ENCODE data around the gene USP9X.

DNA sequence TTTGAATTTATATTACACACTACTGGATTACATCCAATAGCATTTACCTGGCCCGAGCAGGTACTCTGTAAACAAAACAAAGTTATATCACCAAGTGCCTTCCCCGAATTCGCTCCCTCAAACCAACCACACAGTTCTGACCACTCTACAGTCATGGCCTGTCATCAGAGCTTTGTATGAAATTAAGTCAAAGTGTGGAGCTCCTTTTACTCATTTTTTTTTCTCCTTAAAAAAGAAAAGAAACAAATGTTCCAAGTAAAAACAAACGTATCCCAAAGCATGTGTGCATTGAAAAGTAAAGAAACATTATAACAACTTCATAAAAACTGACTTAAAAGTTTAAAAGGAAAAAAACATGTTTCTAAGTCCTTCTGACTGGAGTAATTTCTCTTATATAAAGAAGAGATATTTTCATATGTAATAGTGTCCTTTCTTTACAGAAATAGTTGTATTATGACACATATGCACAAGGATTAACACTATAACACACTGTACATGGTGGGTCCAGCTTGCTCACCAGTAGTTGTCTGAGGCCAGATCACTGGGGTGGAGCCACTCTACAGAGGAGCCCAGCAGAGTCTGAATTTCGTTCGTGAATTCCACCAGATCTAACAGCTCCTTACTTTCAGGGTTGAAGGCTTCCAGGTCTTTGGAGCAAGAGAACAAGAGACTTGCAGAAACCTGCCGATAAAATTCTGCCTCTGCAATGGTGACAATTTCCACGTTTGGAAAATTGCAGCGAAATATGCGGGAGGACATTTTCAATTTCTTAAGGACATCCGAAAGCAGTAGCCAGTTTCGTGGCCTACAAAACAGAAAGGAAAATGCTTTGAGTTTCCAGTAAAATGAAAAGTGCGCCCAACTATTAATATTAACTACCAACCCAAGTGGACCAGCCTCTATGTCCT, 45.9 kb downstream of the BCOR start:
- PRO-cap: no peak

GRCh38 chrX:40093359-40094378, 4.1 kb downstream of the BCOR start:
- PRO-cap: no peak

- PRO-cap: unidirectional peak, plus-strand start at chrX:40099867
Observed at GRCh38 chrX:40099632-40100603, 2.2 kb upstream of the BCOR start.

GRCh38 chrX:40100751-40101607, 3.2 kb upstream of the BCOR start:
- PRO-cap: no peak

- PRO-cap: no peak
Observed at GRCh38 chrX:40140340-40141134, 42.8 kb upstream of the BCOR start.

- PRO-cap: no peak
Observed at GRCh38 chrX:40151574-40152113, 53.9 kb upstream of the BCOR start.

GRCh38 chrX:40153893-40154647, 56.3 kb upstream of the BCOR start:
- PRO-cap: bidirectional peak, plus-strand start at chrX:40153993, minus-strand start at chrX:40153846; bidirectional peak, plus-strand start at chrX:40154485, minus-strand start at chrX:40154433

DNA sequence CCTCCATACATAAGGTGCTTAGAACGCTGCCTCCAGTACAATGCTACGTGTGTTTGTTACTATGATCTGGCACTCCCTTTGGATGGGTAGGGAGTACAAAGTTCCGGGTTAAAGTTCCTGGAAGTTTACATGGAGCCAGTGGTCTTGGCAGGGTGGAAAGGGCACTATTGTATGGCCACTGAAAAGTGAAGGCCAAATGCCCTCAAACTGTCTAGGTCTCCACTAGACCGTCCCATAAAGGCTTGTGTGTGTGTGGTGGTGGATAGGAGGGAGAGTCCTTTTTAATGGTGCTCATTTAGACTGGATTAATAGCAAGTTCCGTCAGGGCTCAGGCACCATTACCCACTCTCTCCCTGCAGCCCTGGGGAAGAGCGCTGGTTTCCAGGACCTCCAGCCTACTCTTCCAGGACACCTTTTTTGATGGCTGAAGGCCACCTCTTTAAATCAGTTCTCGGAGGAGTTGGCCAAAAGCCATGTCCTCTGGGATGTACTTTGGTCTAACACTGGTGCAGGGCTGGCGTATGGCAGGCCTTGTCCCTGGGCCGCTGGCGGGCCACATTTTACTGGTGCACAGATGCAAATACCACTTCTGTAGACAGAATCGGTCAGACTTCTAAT, 75.7 kb upstream of the BCOR start:
- PRO-cap: no peak

DNA sequence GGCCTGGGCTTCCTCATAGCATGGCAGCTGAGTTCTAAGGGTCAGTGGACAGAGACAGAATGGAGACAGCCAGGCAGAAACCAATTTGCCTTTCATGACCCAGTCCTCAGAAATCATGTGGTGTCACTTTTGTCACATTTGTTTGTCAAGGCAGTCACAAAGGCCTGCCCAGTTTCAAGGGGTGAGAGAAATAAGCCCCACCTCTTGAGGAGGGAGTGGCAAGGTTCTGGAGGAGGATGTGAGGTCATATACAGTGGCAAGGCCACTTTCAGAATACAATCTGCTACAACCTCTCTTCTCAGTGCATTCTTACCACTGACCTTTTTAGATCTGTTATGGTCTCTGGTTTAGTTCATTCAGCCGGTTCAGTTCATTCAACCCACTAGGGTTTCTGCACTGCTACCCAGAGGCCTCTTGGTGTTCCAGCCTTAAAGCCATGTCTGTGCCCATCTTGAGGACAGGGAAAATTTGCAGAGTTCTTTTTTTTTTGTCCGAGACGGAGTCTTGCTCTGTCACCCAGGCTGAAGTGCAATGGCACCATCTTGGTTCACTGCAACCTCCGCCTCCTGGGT, 103.8 kb upstream of the BCOR start:
- PRO-cap: no peak

DNA sequence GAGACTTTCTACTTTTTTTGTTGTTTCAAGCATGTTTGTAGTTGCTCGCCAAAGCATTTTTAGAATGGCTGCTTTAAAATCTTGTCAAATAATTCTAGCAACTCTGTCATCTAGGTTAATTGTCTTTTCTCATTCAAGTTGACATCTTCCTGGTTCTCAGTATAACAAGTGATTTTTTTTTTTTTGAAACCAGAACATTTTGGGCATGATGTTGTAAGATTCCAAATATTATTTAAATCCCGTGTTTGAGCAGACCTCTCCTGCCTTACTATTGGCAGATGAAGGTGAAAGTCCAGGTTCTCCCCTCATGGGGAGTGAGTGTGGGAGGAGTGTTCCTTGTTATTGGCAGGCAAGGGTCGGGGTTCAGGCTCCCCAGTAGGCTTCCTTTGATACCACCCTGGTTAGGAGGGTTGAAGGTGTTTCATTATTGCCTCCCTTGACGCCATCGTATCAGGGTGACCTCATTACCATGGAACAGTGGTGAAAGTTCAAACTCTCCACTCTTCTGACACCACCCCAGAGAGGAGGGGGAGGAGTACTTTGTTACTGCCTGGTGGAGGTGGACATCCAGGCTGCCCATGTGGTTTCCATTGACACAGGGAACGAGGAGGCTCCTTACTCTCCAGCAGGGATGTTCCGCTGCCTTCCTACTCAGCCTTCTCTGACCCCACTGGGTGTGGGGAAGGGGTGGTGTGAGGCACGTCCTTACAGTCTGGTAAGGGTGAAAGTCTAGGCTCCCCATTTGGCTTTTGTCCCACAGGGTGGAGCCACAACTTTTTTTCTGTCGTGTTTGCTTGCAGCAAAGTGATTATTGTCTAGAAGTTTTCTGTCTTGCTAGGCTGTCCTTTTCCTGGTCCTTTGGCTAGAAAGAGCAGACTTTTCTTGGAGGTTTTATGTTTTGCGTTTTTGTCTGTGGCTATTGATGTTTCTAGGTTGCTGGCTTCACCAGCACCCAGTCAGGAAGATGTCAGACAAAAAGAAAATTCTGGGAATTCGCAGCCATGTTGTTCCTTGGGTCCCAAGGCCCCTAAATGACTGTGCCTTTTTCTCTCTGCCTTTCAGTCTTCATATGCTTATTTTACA, 37.3 kb upstream of the USP9X start:
- PRO-cap: no peak

- PRO-cap: bidirectional peak, plus-strand start at chrX:41085351, minus-strand start at chrX:41085204; bidirectional peak, plus-strand start at chrX:41085850, minus-strand start at chrX:41085554
Observed at GRCh38 chrX:41085013-41085967, at the start of gene USP9X. TSS of gene USP9X (plus strand) at chrX:41085445.

GRCh38 chrX:41215833-41216501, 118.0 kb upstream of the DDX3X start:
- PRO-cap: no peak

DNA sequence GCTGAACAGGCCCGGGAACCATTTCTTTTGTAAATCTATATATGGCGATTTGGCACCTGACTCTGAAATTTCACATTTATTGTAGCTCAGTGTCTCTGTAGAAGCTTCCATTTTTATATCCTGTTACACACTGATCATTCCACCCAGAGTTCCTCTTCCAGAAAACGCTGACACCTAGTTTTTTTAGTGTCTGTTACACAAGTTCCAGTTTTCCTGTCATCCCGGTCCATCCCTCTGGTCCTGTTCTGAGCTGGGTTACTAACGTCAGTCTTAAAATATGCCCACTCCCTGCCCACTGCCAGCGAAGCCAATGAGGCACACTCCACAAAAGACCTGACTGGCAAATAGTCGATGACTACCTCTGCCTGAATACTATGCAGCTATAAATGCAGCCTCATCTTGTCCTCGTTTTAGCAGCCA, 31.0 kb upstream of the DDX3X start:
- PRO-cap: no peak

GRCh38 chrX:41334401-41335439, 758 bp downstream of the DDX3X start:
- PRO-cap: bidirectional peak, plus-strand start at chrX:41334614, minus-strand start at chrX:41334521; bidirectional peak, plus-strand start at chrX:41335129, minus-strand start at chrX:41335024

- PRO-cap: no peak
Observed at GRCh38 chrX:41347955-41349202, 14.4 kb downstream of the DDX3X start.

DNA sequence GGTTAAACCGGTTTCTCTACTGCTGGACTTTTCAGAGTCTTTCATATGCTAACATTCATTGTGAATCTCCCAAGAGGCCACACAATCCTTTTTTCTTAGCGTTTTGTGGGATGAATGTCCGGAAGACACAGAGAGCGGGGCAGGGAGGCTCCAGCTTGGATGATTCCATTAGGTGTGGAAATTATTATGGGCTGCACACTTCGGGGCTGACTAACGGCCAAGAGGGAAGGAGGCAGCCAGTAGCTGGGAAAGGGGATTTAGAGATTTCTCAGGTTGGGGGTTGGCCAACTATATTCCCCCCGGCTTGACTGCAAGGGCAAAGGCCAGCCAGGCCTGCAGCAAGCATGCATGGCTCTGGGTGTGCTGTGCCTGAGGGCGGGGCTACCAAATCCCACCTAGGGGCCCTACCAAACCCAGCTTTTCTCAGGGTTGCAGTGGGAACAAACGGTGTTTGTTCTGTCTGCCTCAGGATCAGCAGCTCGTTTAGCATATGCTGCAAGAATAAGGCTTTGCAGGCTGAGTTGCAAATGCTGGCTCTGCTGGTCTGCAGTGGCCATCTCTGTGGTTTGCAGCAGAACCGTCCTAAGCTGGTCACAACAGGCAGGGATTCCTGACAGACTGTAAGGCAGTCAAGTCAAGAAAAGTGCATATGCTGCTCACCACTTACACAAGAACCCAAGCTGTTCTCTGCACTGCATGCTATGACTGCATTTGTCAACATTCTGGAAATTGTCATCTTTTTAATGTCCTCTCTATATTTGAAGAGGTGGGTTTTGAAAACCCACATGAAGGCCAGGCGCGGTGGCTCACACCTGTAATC, 28.7 kb downstream of the NYX start:
- PRO-cap: no peak

DNA sequence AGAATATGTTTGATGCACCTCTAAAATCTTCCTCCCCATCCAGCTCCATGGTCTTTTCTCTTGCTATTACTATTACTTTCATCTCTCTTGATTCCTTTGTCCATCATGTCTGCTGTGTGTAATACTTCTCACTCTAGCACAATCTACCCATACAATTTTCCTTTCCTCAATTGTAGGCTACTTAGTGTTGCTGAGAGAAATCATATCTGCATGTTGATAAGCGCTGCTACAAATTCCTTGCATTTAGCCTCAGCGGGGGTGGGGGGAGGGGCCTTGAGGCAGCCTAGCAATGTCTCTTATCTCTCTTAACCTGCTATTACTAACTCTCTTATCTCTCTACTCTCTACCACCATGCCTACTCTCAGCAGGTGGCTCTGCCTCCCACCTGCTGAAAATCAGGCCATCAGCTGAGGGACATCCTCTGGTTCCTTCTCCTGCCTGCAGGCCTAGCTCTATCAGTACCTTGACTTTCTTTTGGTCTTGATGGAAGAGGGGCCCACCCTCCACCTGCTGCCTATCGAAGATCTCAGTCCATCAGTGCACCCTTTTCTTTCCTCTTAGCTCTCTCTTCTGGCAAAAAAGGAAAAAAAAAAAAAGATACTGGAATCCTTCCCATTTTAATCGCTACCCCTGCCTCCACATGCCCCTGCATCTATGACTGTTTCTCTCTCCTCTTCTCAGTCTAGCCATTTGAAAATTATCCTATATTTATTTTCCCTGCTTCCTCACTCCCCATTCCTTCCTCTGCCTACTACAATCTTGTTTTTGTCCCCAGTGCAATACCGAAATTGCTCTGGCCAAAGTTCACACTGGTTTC, 99.0 kb downstream of the GPR82 start:
- PRO-cap: no peak

DNA sequence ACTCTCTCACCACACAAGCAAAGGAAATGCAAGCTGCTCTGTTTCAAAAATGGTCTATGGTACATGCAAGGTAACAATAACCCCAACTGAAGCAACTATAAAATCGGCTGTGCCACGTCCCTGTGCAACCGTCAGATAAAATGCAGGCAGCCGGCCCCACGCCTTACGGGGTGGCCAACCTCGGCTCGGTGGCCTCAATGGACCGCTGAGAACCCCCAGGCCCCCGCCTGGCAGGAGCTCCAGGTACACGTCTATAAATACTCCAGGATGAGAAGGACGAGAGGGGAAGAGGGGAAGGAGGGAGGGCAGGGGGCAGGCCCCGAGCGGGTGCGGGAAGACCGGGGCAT, 847 bp downstream of the CASK start:
- PRO-cap: bidirectional peak, plus-strand start outside the sequence, minus-strand start at position 229 of the sequence

- PRO-cap: no peak
Observed at GRCh38 chrX:41932811-41933273, 9.5 kb upstream of the CASK start.

- PRO-cap: no peak
Observed at GRCh38 chrX:42944134-42944903, 166.4 kb upstream of the PPP1R2C start.

All from left lung (tissue), 1 donor.